Pericardium (tissue), 1 donor: Measurements from ENCODE around the gene CEP20.

- RRBS = no CpG with 5 or more reads among the region's 3 CpGs
Observed at GRCh38 chr16:14073262-14073743, 2.2 kb downstream of the MRTFB start.

- RRBS = no CpG with 5 or more reads among the region's 9 CpGs
Observed at GRCh38 chr16:14148433-14149032, 77.4 kb downstream of the MRTFB start.

- RRBS = no CpG with 5 or more reads among the region's 1 CpG
Observed at GRCh38 chr16:14522178-14522585, 107.9 kb downstream of the PARN start.

GRCh38 chr16:14876266-14876822, 42.8 kb downstream of the NOMO1 start:
- RRBS = no CpG with 5 or more reads among the region's 11 CpGs

- RRBS = no CpG with 5 or more reads among the region's 19 CpGs
Observed at GRCh38 chr16:14988853-14989234, 14.0 kb downstream of the PDXDC1 start.

GRCh38 chr16:15127290-15127587, 33.2 kb upstream of the RRN3 start:
- RRBS = no CpG with 5 or more reads among the region's 12 CpGs

- RRBS = no CpG with 5 or more reads among the region's 7 CpGs
Observed at GRCh38 chr16:15487561-15488051, 53.2 kb downstream of the BMERB1 start.

DNA sequence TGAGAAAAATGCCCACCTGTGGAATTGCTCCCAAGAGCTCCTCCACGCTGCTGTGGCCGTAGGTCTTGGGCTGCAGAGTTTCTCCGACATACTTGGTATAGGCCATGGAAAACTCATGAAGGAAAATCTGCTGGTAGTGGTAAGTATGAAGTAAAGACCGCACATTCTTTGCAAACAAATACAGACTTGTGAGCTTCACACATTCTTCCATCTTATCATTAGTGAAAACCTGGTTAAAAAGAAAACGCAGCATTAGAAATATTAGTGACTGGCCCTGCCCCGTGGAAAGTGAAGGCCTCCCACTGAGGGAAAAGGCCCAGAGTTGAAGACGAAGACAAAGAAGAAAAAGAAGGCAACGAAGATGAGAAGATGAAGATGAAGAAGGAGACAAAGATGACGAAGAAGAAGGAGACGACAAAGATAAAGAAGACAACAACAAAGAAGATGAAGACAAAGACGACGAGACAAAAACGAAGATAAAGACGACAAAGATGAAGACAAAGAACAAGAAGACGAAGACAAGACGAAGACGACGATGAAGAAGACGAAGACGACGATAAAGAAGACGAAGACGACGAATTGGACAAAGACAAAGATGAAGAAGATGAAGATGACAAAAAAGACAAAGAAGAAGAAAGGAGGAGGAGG, 40.9 kb downstream of the MARF1 start:
- RRBS = no CpG with 5 or more reads among the region's 24 CpGs

DNA sequence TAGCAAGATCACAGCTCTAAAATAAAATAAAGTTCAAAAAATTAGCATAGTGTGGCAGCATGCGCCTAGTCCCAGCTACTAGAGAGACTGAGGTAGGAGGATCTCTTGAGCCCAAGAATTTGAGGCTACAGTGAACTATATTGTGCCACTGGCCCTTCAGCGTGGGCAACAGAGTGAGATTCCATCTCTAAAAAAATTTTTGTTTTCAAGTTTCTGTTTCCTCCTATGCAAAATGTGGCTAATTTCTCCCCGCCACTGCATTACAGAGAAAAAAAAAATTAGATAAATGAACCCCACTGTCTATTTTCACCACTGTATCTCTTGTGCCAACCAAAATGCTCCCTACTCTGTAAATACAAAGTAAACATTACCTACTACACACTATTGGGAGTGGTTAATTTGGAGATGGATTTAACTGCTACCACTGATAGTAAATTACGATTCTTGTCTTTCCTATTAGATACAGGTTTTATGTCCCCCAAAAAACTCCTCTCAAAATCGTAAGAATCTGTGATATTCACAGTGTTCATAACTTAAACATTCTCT, 2.0 kb downstream of the MARF1 start:
- RRBS = no CpG with 5 or more reads among the region's 5 CpGs

GRCh38 chr16:15721208-15721898, 71.3 kb downstream of the NDE1 start:
- RRBS = no CpG with 5 or more reads among the region's 20 CpGs

- RRBS = 8% methylated on average over 2 of the region's 52 CpGs
Observed at GRCh38 chr16:15887849-15889088, at the start of gene CEP20. Gene CEP20 (minus strand): TSS chr16:15888603.

DNA sequence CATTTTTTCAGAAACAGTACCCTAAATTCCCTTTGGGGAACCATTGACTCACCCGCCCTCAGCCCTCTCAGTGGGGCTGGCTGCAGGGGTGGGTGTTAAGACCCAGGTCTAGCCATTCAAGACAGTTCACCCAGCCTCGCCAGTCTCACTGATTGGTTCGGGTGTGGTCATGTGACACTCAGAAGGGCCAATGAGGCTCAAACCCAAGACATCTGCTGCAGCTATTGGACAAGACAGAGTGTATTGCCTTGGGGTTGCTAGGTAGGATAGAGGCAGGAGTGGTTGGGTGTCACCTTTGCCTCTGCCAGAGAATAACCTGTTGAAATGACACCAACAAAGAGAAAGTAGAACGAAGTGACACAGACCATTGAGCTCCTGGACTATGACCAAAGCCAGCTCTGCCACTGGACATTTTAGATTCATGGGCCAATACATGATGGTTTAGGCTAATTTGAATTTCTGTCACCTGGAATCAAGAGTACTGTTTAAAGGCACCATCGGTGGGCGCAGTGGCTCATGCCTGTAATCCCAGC, 19.7 kb upstream of the CEP20 start:
- RRBS = no CpG with 5 or more reads among the region's 6 CpGs

DNA sequence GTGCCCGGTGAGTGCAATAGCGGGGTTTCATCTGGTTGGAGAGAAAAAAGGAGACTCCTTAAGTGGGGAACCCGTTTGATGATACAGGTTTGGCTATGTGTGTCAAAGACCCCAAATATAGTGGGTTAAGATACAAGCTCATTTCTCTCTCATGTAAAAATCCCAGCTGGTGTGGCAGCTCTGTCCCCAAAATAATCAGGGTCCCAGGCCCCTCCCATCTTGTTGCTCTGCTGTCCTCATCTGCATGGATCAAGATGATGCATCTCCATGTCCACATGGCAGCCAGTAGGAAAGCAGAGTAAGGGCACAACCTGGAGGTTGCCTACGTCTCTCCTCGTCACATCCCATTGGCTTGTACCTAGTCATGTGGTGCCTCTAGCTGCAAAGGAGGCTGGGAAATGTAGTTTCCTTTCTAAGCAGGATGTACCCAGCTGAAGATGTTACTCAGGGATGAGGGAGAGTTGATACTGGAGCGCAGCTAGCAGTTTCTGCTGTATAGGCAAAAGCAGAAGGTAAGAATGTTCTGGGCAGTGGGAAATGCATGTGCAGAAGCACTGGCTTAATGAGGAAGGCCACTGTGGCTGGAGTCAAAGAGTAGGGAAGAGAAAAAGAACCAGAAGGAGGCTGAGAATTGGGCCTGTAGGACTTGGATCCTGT, 20.7 kb downstream of the ABCC1 start:
- RRBS = no CpG with 5 or more reads among the region's 6 CpGs

DNA sequence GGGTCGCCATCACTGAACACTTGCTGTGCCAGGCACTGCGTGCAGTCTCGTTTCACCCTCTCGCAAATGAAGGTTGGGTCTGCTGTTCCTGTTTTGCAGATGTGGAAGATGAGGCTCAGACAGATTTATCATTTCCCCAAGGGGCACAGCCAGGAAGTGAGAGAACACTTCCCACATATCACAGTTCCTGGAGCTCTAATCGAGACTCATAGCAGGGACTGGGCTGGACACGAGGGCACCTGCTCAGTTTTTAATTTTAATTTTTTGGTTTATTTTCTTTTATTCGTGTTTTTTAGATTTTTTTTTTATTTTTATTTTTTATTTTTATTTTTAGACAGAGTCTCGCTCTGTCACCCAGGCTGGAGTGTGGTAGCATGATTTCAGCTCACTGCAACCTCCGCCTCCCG, 122.6 kb downstream of the ABCC6 start:
- RRBS = no CpG with 5 or more reads among the region's 10 CpGs

DNA sequence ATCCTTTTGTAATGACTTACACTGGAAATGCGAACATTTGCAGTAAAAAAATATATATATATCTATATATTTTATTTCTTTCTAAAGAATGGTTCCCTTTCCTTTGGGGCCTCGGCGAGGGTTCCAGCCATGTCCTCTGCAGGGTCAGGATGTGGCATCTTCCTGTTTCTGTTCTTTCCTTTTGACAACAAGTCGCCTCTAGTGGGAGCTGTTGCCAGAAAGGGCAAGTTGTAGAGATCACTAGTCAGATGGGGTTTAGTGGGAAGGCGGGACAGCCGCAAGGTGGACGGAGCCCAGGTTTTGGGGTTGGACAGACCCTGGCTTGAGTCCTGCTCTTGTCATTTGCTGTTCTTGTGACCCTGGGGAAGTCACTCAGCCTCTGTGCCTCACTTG, 80.3 kb downstream of the ABCC6 start:
- RRBS = no CpG with 5 or more reads among the region's 7 CpGs

GRCh38 chr16:16499242-16499839, 120.4 kb downstream of the NPIPA7 start:
- RRBS = no CpG with 5 or more reads among the region's 18 CpGs

DNA sequence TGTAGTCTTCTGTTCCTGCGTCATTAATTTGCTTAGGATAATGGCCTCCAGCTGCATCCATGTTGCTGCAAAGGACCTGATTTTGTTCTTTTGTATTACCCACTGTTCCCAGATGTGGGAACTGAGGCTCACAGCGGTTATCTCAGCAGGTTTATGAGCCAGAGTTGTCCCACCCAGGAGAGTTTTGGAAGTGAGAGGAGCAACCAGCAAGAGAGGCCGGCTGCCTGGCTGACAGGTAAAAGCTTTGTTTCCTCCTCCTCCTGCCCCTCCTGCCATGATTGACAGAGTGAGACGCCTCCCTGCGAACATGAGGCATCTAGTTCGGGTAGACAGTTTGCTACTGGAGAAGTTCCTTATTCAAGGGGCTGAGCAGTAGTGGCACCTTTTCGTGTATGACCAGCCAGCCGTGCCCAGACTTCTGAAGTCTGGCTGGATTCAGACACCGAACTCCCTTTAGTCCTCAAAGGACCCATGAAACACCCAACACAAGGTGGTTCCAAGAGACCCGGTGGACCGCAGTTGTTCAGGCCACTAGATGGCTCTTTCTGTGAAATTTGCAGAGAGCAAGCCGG, 192.9 kb downstream of the XYLT1 start:
- RRBS = 18% methylated on average over 3 of the region's 12 CpGs

GRCh38 chr16:17403793-17404381, 66.9 kb downstream of the XYLT1 start:
- RRBS = no CpG with 5 or more reads among the region's 8 CpGs

DNA sequence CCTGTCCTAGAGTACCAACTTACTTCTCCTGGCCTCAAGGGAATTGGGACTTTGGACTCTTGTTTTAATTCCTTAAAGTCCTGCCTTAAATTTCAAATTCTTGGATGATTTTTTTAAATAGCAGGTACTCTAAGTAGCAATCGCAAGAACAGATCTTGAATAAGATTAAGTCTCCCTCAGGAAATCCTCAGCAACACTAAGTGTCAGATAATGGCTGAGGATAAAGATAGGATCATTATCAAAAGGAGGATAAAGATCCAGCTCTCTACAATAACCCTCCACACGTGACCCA, 29.3 kb downstream of the XYLT1 start:
- RRBS = no CpG with 5 or more reads among the region's 2 CpGs